Kidney (tissue), 2 donors: Measurements from ENCODE around the genes FYTTD1 and LRCH3.

DNA sequence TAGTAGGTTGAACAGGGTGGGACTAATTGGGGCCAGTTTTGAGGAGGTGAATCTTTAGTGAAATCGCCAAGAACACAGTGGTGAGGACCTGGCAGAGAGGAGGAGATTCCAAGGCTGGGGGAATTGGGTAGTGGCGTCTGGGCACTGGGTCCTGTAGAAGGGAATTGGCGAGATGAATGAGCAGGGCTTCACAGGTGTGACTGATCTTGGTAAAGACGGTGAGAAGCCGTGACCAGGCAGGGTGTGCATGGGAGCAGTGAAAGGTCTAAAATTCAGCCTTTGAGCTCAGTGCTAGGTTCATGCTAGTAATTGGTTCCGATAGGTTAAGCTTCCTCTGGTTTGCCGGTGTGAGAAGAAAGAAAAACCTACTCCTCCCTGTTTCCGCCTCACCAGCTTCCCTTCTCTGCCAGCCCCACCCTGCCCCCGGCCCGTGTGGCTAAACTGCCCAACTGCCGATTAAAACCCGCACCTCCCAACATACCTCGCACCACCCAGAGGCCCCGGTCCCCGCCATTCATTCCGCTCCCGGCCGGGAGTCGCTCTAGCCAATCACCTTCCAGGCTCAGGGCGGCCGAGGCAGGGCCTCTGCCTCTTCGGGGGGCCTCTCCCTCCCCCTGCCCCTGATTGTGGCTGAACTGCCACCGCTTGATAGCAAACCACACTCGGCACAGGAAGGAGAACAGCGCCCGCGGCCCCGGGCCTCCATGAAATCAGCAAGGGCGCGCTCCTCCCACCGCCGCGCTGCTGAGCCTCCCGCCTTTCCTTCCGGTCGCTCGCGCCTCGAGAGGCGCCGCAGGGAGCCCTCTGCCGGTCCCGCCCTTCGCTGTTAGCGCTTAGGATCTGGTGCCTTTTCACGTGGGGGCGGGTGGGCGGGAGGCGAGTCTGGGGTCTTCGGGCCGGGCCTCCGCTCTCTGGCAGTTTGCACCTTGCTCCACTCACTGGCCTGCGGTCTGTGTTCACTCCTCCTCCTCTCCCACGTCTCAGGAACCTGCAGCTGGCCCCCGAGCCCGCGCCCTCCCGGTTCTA lies 7.3 kb upstream of the NRROS start:
- PRO-cap, result bidirectional peak, plus-strand start outside the sequence, minus-strand start at position 712 of the sequence
- RRBS, result 2% methylated on average over 21 of the region's 58 CpGs

DNA sequence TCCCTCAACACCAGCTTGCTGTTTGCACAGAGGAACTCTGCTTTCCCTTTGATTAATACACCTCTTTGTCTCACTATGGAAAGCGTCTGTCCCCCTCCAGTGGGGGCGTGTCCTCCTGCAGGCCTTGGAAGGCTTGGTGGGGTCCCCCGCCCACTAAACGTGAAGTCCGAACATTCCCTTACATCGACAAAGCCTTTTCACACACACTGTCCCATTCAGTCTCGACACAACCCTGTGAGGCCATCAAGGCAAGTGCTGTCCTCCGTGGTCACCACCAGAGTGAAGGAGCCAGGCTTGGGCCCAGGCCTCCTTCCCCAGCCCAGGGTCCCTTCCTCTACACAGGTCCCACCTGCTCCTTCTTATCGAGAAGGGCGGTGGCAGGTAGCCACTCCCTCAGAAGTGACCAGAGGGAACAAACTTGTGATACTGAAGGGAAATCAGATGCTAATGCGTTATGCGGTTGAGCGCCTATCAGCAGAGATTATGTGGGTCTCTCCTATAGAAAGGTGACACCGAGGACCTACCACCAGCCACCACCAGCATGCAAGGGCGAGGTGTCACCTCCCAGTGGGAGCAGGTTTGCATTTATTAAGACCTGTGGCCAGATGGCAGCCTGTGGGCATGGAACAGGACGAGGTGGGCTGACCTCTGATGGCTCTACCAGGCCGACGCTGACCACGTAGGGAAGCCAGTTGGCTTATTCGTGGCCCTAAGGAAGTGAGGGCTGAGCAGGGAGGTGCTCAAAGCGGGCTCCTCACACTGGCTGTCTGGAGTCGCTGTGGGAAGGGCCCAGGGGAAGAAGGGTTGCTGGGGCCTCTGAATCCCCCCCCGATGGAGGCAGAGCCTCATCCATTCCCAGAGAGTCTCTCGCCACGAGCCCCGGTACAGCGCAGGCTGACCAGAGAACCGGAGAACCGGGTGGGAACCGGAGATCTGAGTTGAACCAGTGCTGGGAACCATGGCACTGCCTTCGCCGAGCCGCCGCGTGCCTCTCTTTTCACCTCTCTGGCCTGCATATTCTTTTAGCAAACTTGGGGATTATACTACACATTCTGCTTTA lies 6.7 kb downstream of the NRROS start:
- PRO-cap, result no peak
- RRBS, result no CpG with 5 or more reads among the region's 35 CpGs

GRCh38 chr3:196662987-196663520 lies 23.6 kb downstream of the NRROS start:
- PRO-cap, result no peak
- RRBS, result no CpG with 5 or more reads among the region's 10 CpGs

DNA sequence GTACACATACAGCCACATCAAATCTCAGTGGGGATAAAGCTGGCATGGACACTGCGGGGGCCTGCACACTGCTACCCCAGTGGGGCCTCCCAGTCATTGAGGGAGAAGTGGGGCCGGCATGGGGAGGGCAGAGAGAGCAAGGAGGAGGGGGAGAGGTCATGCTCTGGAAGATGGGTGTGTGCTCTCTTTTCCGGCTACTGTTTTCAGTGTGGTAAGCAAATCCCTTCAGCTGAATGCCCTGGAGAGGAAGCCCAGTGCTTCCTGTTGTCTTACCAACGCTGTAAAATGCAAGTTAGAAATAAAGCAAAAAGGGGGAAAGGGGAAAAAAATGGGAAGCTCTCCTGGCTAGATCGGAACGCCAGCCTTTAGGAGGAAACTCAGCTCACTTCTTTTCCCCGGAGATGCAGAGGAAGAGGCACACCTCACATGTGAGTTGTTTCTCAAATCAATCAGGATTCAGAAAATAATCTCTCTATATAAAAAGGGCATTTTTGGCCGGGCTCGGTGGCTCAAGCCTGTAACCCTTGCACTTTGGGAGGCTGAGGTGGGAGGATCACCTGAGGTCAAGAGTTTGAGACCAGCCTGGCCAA lies 30.9 kb downstream of the NRROS start:
- PRO-cap, result no peak
- RRBS, result 10% methylated on average over 3 of the region's 9 CpGs

DNA sequence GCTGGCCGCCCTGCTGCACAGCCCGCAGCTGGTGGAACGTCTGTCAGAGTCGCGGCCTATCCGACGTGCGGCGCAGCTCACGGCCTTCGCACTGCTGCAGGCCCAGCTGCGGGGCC lies 118 bp downstream of the NCBP2AS2 start:
- PRO-cap, result no peak
- RRBS, result no CpG with 5 or more reads among the region's 12 CpGs

- PRO-cap, result no peak
- RRBS, result no CpG with 5 or more reads among the region's 8 CpGs
Observed at GRCh38 chr3:196962753-196963149, 5.9 kb downstream of the PIGZ start.

DNA sequence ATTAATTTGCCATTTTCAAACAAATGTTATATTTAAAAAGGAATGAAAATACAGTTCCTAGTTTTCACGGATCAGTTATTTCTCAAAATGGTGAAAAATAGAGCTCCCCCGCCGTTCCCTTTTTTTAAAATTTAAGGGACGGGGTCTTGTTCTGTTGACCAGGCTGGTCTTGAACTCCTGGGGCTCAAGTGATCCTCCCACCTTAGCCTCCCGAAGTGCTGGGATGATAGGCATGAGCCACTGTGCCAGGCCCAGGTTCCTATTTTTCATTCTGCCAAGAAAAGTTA lies 30.5 kb upstream of the MELTF start:
- PRO-cap, result no peak
- RRBS, result no CpG with 5 or more reads among the region's 5 CpGs

DNA sequence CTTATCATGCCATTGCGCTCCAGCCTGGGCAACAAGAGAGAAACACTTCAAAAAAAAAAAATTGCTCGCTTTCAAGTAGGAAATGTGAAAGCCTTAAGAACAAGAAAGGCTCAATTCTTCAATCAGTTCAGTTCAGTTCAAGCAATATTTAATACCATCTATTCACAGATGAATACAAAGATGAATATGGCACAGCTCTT lies 12.6 kb upstream of the DLG1 start:
- PRO-cap, result no peak
- RRBS, result no CpG with 5 or more reads among the region's 2 CpGs

GRCh38 chr3:197401756-197402209 lies 103.4 kb upstream of the DLG1 start:
- PRO-cap, result no peak
- RRBS, result no CpG with 5 or more reads among the region's 6 CpGs

DNA sequence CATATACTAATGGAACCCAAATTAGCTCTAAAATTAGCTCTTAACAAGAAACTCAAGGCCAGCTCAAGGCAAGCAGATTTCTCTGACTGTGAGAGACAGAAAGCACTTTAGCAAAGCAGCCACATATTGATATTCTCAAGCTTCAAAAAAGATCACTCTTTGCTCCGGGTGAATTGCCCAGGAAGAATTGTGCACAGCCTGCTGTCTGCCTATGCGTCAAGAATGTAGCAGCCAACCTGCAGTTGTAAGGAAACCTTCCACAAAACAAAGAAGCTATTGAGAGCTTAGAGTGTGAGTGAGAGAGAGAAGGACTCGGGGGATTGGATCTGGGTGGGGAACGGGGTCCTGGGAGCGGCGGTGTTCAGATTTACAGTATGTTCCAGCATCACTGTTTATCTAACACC lies 88.5 kb downstream of the BDH1 start:
- PRO-cap, result no peak
- RRBS, result no CpG with 5 or more reads among the region's 6 CpGs

GRCh38 chr3:197501856-197502486 lies 53.8 kb downstream of the BDH1 start:
- PRO-cap, result no peak
- RRBS, result no CpG with 5 or more reads among the region's 9 CpGs

GRCh38 chr3:197546603-197546995 lies 9.2 kb downstream of the BDH1 start:
- PRO-cap, result no peak
- RRBS, result no CpG with 5 or more reads among the region's 4 CpGs

GRCh38 chr3:197749598-197750549 lies at the start of gene FYTTD1:
TSS of gene FYTTD1 (plus strand) at chr3:197749883.
- PRO-cap, result bidirectional peak, plus-strand start at chr3:197749886, minus-strand start at chr3:197749844
- RRBS, result 1% methylated on average over 55 of the region's 124 CpGs

- PRO-cap, result no peak
- RRBS, result no CpG with 5 or more reads among the region's 5 CpGs
Observed at GRCh38 chr3:197789395-197789845, 1.6 kb upstream of the LRCH3 start.

GRCh38 chr3:197791147-197791839 lies at the start of gene LRCH3:
TSS of gene LRCH3 (plus strand) at chr3:197791254.
- PRO-cap, result bidirectional peak, plus-strand start at chr3:197791264, minus-strand start at chr3:197791230; bidirectional peak, plus-strand start at chr3:197791588, minus-strand start at chr3:197791484
- RRBS, result 4% methylated on average over 44 of the region's 75 CpGs

GRCh38 chr3:198042120-198042468 lies 82.1 kb downstream of the LMLN start:
- PRO-cap, result no peak
- RRBS, result no CpG with 5 or more reads among the region's 6 CpGs